Pericardium (tissue), 1 donor: ENCODE measurements around a stretch of chr14.

DNA sequence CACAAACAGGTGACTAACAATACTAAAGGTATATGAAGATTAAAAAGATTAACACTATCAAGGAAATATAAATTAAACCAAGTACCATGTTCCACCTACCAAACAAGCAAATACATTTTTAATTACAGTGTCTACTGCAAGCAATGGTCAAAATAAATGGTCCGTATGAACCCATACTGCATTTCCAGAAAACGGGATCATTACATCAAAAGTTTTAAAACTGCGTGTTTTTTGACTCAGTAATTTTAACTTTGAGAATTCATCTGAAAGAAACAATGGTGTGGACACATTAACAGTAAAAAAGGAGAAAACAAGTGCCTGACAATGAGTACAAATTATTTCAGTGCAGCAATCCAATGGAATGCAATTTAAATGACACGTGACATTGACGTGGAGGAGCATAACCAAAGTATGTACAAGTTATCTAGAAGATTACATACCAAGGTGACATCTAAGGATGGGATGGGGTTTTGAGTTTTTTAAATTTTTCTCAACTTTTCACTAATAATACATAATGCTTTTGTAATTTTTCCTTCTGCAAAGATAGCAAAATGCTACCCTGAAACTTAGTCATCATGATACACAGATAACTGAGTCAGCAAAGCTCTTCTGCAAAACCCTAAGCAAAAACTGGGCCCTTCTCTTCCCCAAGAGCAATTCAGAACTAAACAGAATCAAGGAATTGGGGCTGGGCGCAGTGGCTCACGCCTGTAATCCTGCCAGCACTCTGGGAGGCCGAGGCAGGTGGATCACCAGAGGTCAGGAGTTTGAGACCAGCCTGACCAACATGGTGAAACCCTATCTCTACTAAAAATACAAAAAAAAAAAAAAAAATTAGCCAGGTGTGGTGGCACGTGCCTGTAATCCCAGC is 20.4 kb downstream of the HNRNPC start:
- RRBS: no CpG with 5 or more reads among the region's 9 CpGs

DNA sequence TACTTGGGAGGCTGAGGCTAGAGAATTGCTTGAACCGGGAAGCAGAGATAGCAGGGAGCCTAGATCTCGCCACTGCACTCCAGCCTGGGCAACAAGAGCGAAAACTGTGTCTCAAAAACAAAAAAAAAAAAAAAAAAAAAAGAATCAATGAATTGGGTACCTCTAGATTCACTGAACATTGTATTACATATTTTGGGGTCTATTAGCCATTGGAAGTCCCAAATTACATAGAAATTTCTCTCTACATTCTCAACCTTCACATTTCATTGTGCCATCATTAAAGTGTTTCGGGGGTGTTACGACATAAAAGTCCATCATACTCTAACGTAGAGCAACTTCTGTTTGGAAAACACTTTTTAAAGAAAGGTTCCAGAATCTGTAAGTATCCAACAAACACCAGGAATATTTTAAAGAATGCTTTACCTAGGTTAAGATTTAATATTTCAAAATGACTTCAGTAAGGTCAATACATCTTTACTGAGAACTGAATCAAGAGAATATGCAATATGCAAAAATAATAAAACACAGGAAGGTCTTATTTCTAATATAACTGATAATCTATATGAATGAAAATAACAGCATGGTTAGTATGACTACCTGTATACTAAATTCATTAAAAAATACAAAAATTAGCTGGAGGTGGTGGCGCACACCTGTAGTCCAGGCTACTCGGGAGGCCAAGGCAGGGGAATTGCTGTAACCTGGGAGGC is 19.6 kb downstream of the HNRNPC start:
- RRBS: no CpG with 5 or more reads among the region's 8 CpGs

- RRBS: 93% methylated on average over 5 of the region's 13 CpGs
Observed at GRCh38 chr14:21394746-21395349, 11.0 kb upstream of the SUPT16H start.

GRCh38 chr14:21397213-21397681 is 13.4 kb upstream of the SUPT16H start:
- RRBS: no CpG with 5 or more reads among the region's 3 CpGs

- RRBS: no CpG with 5 or more reads among the region's 3 CpGs
Observed at GRCh38 chr14:21514052-21514615, 3.0 kb upstream of the METTL3 start.

DNA sequence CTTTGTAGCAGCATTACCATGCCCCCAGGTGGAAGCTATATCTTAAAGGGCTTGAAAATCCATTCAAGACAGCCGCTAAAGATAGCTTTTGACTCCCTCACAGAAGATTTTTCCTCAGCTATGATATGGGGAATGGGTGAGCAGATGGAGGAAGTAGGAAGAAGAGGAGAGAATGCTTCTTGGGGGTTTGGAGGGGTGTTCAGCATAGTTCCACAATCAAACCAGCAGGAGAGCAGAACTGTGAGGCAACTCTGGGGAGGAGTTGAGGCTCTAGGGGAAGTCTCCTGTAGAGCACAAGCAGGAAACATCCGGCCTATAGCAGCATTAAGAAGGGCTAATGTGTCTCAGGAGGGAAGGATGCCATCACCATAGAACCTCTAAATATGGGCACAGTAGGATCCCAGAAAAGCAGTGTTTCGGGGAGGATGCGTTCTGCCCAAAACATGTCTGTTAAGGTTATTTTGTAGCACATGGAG is 8.4 kb upstream of the SALL2 start:
- RRBS: no CpG with 5 or more reads among the region's 4 CpGs

- RRBS: 66% methylated on average over 2 of the region's 3 CpGs
Observed at GRCh38 chr14:21621678-21622079, 13.1 kb downstream of the OR10G2 start.

DNA sequence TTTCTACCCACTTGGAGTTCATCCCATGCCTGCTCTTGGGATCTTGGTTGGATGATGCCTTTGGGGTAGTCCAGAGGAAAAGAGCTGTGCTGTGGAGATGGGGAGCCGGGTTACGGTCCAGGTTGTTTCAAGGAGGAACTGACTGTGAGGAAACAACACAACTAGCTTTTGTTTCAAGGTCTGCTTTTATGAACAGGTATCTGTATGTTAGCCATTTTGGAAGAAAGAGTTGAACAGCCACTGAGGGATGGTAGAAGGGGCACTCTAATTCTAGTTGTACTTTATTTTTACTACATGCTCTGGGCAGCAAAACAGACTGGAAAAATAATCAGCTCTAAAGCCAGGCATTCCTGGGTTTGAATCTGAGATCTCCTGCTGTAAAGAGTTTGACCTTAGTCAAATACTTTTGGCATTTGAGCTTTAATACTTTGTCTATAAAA is 64.9 kb upstream of the OR4E1 start:
- RRBS: no CpG with 5 or more reads among the region's 2 CpGs

GRCh38 chr14:21902642-21902919 is 229.0 kb upstream of the OR4E1 start:
- RRBS: no CpG with 5 or more reads among the region's 2 CpGs

DNA sequence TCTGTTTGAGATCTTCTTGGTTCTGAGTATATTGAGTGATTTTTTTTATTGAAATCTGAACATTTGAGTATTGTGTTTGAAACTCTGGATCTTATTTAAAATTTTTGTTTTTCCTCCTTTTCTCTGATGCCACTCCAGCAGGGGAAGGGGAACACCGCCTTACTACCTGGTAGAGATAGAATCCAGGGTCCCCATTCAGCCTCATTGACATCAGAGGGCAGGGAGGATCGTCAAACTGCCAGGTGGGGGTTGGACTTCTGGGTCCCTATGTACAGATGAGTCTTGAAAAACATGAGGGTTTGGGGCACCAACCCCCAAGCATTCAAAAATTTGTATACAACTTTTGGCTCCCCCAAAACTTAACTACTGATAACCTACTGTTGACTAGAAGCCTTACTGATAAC is 444.8 kb upstream of the OR4E1 start:
- RRBS: no CpG with 5 or more reads among the region's 2 CpGs

GRCh38 chr14:22432292-22433033 is 156.6 kb downstream of the DAD1 start:
- RRBS: no CpG with 5 or more reads among the region's 4 CpGs

DNA sequence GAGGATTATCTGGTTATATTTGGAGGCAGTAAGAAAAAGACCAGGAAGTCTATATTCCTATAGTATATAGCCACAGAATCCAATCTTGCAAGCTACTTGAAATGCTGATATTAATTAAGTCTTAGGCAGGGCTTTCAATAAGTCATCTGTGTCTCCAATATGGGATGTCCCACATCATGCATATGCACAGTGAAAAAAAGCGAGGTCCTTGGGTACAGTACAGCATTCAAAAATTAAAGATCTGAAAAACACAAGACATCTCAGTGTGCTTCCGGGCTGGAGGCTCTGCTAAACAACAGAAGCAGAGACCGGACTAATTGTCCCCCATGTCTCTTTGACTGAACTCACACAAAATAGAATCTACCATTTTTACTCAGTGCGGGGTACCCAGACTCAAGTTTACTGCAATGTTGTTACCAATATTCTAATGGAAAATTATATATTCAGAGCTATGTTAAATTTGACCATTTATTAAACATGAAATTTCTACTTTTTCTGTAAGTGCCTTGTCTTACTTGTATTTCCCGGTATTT is 155.9 kb downstream of the DAD1 start:
- RRBS: no CpG with 5 or more reads among the region's 5 CpGs

- RRBS: no CpG with 5 or more reads among the region's 11 CpGs
Observed at GRCh38 chr14:22448293-22449309, 140.4 kb downstream of the DAD1 start.

GRCh38 chr14:22489116-22489694 is 99.8 kb downstream of the DAD1 start:
- RRBS: 58% methylated on average over 4 of the region's 8 CpGs

DNA sequence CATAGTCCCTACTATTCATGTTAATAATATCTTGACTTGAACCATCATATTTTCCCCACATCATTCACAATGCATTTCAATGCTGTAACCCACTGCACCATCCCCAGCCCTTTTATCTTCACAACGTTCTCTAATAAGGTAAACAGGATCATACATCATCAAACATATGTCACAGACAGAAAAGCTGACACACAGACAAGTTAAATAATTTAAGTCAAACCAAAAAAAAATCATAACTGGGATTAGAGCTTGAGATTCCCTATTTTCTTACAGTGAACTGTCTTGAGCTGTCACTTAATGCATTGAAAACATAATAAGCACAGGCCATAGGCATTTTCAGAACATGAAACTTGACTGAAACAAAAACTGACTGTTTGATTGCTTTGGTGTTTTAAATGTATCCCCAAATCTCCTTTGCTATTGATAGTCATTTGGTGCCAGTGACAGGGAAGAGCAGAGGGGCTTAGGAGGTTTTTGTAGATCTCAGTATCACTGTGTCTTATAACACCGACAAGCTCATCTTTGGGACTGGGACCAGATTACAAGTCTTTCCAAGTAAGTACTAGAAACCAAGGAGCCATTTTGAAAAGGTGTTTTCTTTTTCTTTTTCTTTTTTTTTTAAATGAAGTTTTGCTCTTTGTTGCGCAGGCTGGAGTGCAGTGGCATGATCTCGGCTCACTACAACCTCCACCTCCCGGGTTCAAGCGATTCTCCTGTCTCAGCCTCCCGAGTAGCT is 81.7 kb downstream of the DAD1 start:
- RRBS: no CpG with 5 or more reads among the region's 7 CpGs

DNA sequence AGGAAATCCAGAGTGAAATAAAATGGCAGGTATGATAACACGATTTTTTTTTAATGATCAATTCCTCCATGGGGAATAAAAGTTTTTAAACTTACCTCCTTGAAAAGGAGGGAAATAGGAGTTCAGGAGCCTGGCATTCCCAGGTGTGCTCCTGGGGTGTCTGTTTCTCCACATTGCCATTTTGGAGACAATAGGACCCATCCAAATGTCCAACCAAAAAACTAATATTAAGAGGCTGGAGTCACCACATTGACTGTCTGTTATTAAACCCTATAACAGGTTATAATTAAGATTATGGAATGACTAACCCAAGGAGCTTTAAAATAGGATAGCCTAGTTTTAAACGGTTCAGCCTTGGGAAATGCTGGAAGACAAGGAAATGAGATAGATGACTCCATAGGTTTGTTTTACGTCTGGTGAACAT is 77.4 kb downstream of the DAD1 start:
- RRBS: no CpG with 5 or more reads among the region's 3 CpGs

DNA sequence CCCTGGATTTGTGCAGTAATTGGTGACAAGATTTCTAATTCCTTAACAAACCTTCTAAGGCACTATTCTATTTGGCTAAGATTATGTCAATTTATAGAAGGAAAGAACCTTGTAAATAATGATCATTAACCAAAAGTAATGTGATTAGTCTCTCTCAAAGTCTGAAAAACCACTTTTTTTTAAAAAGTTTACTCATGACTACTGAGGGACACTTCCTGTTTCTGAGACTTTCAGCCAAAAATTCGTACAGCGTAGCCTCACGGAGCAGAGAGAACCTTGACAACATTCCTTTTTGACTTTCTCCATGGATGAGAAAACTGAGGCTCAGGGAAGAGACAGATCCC is 68.3 kb downstream of the DAD1 start:
- RRBS: no CpG with 5 or more reads among the region's 3 CpGs

DNA sequence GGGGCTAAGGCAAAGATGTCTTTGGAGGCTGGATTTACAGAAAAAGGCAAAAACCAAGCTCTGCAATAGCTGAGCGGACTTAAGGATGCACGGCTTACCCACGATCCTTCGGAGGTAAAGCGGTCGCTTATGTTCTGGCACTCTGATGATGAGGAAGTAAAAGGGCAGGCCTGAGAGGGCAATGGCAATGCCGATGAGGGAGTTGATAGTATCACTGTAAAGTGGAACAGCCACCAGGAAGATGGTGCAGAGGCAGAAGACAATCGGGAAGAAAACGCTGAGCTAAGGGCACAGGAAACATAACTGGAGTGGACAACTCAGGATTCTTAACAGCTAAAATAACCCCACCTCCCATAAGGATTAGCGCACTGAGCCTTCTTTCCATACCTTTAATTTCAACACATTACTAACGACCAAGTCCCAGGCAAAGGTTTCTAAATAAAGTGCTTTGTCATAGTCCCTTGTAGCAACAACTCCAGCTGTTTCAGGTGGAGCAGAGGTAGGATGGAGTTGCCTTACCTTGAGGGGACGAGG is 7.4 kb downstream of the OXA1L start:
- RRBS: no CpG with 5 or more reads among the region's 12 CpGs

GRCh38 chr14:22791102-22791867 is 23.9 kb downstream of the SLC7A7 start:
- RRBS: no CpG with 5 or more reads among the region's 6 CpGs